NALM6 (cell line): ENCODE measurements around the genes PSME1, GMPR2, NOP9, LTB4R, PRKD1 and SCFD1.

DNA sequence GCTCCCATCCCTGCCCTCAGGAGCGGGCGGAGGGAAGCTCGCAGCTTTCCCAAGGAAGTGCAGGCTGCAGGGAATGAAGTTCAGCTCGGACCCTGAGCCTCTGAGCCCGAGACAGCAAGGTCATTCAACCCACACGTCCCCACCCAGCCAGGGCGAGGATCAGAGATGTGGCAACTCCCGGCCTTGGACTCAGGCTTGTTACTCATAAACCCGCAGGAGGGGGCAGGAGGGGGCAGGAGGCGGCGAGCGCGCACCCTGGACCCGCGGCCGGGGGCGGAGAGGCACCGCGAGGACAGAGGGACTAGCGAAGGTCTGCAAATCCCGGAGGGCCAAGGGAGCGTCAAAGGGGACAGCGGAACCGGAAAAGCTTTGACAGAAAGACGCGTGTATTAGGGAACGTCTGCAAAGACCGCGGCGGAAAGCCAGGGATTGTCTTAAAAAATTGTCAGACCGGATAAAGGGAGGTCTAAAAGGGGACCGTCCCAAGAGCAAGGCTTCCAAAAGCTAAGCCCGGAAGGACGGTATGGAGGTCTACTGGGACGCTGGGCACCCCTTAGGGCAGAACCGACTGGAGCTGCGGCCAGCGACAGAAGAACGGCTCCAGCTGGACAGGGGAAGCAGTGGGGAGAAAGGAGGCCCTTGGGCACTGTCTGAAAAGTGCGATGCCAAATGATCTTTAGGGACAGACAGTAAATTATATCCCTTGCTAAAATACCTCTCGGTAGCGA lies 593 bp upstream of the DCAF11 start:
- PRO-cap: bidirectional peak, plus-strand start at position 205 of the sequence, minus-strand start at position 151 of the sequence; bidirectional peak, plus-strand start at position 437 of the sequence, minus-strand start at position 314 of the sequence; bidirectional peak, plus-strand start outside the sequence, minus-strand start at position 670 of the sequence

DNA sequence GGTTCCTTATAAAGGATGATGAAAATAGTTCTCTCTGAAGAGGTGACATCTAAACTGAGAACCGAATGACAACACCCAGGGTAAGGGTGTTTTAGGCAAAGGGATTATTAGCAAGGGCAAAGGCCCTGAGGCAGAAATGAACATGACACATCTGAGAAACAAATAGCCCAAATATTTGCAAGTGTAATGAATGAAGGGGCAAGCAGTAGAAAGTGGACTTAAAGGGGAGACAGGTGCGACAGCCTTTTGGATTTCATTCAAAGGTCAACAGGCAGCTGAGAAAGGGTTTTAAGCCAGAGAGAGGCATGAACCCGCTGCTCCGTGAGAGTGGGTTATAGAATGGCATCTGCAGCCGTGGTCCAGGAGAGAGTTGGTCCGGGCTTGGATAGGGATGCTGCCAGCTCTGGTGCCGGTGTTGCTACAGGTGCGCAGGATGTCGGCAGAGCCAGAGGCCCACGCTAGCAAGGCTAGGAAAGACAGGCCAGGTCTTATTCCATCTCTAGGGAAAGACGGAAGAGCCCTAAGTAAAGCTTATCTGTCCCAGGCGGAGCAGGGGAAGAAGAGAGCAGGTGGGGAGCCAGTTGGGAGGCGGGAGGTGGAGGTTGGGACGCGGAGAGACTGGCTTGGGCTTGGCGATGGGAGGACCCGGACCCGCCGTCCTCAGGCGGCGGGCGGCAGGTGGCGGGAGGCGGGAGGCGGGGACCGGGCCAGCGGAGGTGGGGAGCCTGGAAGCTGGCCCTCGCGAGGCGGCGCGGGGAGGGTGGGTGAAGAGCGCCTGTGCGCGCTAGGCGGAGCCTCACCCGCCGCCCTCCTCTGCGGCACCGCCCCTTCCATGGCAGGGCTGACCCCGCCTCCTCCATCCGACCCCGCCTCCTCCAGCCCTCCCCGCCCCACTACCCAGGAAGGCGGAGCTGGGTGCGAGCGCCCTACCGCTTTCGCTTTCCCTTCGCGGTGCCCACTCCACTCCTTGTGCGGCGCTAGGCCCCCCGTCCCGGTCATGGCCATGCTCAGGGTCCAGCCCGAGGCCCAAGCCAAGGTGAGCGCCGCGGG lies at the start of gene PSME1:
Gene PSME1 (plus strand): TSS at position 929 of the 1,050 bp plus-strand sequence.
- PRO-cap: bidirectional peak, plus-strand start at position 945 of the sequence, minus-strand start at position 680 of the sequence

GRCh38 chr14:24161886-24162515 lies 936 bp downstream of the IRF9 start:
- PRO-cap: no peak

GRCh38 chr14:24232249-24233136 lies at the start of gene GMPR2:
GMPR2 (plus strand) TSS chr14:24232929.
- PRO-cap: bidirectional peak, plus-strand start at chr14:24232324, minus-strand start at chr14:24232363; bidirectional peak, plus-strand start at chr14:24232624, minus-strand start at chr14:24232554

- PRO-cap: bidirectional peak, plus-strand start at chr14:24247026, minus-strand start at chr14:24246979
Measured at GRCh38 chr14:24246676-24247248, 4.3 kb upstream of the TINF2 start.

GRCh38 chr14:24278903-24279955 lies 7.8 kb upstream of the RABGGTA start:
- PRO-cap: no peak

DNA sequence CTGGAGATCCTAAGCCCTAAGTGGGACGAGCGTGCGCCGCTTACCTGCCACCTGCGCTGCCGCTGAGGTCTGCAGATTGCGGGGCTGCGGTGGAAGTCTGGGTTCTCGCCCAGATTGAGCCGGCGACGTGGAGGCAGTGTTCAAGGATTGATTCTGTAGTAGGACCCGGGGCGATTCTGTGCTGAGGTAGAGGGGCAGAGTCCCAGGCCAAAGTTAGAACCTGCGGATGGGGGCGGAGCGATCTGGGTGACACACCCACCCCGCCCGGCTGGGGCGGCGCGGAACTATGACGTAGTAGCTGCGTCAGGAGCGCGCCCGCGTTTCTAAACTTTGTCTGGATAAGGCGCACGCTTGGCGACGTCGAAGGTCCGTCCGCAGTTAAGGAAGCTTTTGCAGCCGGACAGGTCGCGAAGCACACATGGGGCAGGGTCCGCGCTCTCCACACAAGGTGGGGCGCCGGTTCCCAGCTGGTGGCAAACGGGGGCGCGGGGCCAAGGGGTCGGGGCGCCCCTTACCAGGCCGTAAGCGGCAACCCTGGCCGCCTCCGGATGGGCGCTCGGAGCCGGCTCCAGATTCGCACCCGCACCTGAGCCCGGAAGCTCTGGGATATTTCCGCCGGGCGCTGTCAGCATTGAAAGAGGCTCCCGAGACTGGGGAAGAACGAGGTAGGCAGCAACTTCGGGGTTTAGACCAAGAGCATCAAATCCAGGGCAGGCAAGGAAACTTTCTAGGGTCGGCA lies at the start of gene NOP9:
Gene NOP9 (plus strand): TSS at position 314 of the 739 bp plus-strand sequence.
- PRO-cap: bidirectional peak, plus-strand start at position 326 of the sequence, minus-strand start at position 206 of the sequence

GRCh38 chr14:24307292-24307653 lies 504 bp downstream of the CIDEB start:
- PRO-cap: no peak

GRCh38 chr14:24310542-24311635 lies at the start of gene LTB4R:
LTB4R (plus strand) TSS chr14:24311502.
- PRO-cap: bidirectional peak, plus-strand start at chr14:24311078, minus-strand start at chr14:24311139; bidirectional peak, plus-strand start at chr14:24311502, minus-strand start at chr14:24311526

- PRO-cap: no peak
Measured at GRCh38 chr14:24315778-24316459, 4.6 kb downstream of the LTB4R start.

GRCh38 chr14:24436276-24437278 lies 6.0 kb downstream of the SDR39U1 start:
- PRO-cap: bidirectional peak, plus-strand start at chr14:24436921, minus-strand start at chr14:24436603

- PRO-cap: no peak
Measured at GRCh38 chr14:24525861-24526205, 17.8 kb upstream of the CMA1 start.

DNA sequence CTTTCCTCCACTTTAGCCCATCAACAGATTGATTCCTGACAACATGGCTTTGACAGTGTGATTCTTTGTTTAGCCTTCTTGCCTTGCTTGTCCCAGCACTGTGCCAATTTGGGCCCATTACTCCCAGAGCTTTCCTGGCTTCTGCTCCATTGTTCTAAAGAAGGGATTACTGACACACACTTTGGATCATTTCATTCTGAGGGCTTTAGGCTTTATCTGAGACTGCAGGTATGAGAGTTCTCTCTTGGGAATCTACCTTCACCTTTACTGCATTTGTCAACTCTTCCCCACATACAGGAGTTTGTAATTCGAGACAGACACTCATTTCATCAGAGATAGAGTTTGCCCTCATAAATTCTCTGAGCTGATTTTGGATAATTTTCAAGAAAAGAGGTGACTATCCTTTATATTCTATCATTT lies 206.4 kb upstream of the GZMB start:
- PRO-cap: no peak

- PRO-cap: no peak
Measured at GRCh38 chr14:24844068-24844496, 205.9 kb downstream of the STXBP6 start.

- PRO-cap: no peak
Measured at GRCh38 chr14:26596388-26597104, 1.3 kb downstream of the NOVA1 start.

DNA sequence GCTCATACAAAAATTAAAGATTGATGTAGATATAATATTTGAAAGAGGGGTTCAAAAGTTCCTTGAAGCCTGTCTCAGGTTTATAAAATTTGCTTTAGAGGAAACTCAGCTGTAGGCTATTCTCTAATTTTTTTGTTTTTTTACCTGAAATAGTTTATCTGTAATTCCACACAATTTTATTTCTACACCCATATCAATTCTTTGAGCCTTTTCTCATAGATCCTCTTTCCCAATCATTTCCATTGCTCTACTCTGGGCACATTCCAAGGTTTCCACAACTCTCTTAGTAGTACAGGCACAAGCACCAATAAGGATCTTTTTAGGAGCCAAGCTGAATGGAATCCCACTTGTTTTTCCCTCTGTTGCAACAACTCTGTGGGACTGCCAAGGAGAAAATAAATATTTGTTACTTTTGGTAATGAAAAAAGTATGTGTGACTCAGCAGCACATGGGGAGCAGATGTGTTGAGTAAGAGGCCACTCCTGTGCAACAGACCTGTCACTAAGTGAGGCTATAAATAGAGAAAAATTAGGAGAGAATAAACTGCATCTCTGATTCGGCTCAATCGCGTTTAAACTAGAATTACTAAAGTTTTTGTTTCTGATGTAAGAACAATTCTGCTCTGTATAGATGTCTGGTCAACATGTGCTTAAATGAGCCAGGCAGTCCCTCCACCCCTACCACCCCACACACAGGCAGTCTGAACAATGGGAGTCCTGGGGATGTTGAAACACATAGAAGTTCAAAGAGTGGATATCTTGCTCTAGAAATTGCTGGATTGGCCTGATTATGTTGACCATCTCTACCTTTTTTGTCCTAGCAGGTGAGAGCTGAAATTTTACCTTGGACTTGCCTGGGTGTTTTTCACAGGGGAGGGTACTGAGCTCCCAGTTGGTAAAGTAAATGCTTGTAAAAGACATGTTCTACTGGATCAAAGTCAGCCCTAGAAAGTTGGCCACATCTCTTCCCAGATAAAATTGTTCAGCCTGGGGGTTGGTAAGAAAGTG lies 244.2 kb upstream of the NOVA1 start:
- PRO-cap: no peak

- PRO-cap: no peak
Measured at GRCh38 chr14:28767308-28768445, 1.1 kb downstream of the FOXG1 start.

DNA sequence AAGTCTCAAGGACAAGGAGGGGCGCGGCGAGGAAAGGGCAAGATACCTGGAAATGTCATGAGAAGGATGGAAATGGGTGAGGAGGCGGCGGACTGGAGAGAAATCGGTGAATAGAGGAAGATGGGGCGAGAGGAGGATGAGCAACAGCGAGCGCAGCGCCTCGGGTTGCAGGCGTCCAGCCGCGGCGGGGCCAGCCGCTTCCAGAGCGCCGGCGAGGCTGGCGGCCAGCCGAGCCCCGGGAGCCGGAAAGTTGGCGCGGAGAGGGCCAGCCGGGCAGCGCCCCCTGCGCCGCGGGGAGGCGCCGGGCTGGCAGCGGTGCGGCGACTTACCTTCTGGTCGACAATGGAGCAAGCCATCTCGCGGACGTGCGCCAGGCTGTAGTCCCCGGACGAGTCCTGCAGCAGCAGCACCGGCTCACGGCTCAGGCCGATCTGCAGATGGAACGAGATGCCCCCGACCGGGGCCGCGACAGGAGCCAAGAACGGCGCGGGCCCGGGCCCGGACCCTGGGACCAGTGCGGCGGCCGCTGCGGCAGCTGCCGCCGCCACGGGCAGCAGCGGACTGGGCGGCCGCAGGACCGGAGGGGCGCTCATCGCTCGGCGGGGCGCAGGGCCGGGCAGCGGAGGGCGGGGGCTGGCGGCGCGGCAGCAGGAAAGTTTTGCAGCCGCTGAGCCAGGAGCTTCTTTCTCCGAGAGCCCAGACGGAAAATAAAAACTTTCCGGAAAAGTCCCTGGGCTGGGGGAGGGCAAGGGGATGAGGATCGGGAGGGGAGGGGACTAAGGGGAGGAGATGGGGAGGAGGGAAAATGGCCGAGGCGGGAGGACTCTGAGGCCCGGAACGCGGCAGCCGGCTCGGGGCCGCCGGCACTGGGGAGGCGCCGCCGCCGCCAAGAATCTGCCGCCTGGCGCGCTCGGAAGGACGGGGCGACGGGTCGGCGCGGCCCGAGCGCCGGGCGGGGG lies at the start of gene PRKD1:
Gene PRKD1 (minus strand): TSS at position 928 of the 959 bp plus-strand sequence.
- PRO-cap: no peak

DNA sequence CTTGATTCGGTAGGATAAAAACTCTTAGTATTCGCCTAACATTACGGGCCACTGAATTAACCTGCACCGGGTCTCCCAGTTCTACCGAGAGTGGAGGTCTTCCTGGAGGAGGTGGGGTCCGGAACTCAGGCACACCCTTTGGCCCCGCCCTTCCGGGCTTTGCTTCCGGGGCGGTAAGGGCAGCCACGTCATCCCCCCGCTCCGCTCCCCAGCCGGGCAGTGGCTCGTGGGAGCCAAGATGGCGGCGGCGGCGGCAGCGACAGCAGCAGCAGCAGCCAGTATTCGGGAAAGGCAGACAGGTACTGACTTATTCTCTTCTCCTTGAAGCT lies at the start of gene SCFD1:
Gene SCFD1 (plus strand): TSS at position 219 of the 329 bp plus-strand sequence.
- PRO-cap: bidirectional peak, plus-strand start at position 219 of the sequence, minus-strand start at position 92 of the sequence

- PRO-cap: unidirectional peak, minus-strand start at chr14:30622785
Measured at GRCh38 chr14:30622430-30623100, 446 bp downstream of the SCFD1 start.